Iris pigment epithelial cell (primary cell): Measurements from ENCODE around the genes TRIM64, UBTFL1, HEPHL1 and PIWIL4.

GRCh38 chr11:86476054-86476599 is 101.4 kb downstream of the CCDC81 start:
- RRBS = no CpG with 5 or more reads among the region's 4 CpGs

- RRBS = no CpG with 5 or more reads among the region's 3 CpGs
Observed at GRCh38 chr11:86567323-86567732, 192.6 kb downstream of the CCDC81 start.

- RRBS = 3% methylated on average over 8 of the region's 65 CpGs
Observed at GRCh38 chr11:86671365-86672302, 128.7 kb upstream of the PRSS23 start.

GRCh38 chr11:86807697-86808504 is 7.6 kb downstream of the PRSS23 start:
- RRBS = no CpG with 5 or more reads among the region's 21 CpGs

DNA sequence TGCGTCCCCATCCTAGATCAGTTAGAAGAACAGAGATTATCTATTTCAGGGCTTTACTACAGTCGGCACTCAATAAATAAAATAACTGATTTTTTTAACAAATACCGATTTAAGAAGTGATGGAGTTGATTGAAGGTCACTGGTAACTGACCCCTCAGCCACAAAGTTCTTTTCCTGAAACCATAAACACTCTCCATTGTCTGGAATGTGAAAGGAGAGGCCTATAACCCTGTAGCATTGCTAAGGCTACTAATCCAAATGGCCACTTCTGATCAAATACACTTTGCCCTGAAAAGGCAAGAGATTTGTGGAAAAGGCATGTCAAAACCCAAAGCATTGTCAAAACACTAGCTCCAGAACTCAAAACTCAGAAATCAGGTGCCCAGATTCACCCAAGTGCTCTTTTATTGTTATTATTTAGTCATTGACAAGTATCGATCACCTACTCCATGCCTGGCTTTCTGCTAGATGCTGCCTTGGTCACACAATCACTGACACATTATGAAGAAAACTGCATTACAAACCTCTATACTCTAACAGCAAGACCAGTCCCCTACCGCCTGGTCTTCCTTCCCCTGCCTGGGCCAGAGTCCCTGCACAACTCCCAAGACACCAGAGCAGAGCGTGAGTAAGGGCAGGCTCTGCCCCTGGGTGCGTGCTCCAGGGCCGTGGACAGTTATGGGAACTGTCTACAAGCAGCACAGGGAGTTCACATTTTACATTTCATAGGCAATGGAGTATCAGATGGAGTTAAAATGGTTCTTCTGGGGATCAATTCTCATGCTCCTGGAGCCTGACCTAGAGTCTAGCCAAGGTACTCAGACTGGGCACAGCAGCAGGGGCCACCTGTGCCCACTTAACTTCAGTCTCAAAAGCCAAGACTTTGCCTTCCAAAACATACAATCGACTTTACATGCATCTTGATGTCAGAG is 6.6 kb downstream of the FZD4 start:
- RRBS = no CpG with 5 or more reads among the region's 9 CpGs

GRCh38 chr11:87000119-87000942 is 37.4 kb upstream of the TMEM135 start:
- RRBS = no CpG with 5 or more reads among the region's 2 CpGs

DNA sequence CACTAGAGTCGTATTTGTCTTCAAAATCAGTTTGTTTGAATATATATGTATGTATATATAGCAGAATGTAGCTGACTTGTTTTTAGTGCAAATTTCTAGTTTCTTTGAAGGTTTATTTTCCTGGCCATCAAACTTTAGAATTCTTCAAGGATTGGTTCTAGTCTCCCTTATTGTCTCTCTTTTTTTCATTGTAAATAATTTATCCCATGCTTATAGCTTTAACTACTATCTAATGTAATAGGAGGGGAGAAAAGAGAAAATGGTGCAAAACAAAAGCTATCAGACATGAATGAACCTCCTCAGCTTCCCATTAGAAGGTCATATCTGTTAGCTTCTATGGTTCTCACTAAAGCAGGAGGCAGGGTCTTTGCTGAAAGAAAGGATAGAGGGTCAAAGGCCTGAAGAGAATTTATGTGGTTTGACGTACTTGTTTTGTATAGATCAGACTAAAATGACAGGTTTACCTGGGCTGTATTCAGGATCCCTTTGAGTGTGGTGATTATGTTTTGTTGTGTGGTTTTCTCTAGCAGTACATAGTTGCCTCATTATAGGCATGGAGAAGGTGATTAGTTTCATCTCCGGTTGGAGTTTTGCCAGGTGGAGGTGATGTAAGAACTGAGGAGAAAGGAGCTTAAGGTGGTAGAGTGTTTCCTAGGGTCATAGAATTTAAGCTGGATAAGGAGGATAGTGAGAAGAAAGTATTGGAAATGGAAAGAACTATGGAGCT is 228.8 kb downstream of the TMEM135 start:
- RRBS = no CpG with 5 or more reads among the region's 3 CpGs

DNA sequence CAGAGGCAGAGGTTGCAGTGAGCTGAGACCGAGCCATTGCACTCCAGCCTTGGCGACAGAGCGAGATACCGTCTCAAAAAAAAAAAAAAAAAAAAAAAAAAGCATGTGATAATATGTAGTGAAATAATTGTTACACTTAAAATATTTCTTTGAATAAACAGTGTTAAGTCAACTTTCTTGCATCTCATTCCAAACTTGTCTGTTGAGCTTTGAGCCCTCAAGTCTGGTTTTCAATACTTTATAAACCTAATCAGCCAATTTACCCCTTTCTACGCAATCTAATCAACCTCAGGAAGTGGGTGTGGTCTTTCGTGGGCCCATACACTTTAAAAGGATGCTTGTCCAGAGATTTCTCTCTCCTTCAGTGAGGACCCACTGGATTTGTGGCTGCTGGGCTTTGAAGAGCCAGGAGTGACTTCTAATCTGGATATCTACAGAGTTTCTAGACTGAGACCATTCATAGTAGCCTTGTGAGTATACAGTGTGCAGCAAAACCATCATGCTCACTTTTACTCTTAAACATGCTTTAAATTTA is at the start of gene TRIM64:
Gene TRIM64, plus strand, starts transcription at position 355 of the 535 bp plus-strand sequence.
- RRBS = no CpG with 5 or more reads among the region's 6 CpGs

GRCh38 chr11:90085774-90086151 is at the start of gene UBTFL1:
UBTFL1 (plus strand) TSS chr11:90085950.
- RRBS = no CpG with 5 or more reads among the region's 3 CpGs

DNA sequence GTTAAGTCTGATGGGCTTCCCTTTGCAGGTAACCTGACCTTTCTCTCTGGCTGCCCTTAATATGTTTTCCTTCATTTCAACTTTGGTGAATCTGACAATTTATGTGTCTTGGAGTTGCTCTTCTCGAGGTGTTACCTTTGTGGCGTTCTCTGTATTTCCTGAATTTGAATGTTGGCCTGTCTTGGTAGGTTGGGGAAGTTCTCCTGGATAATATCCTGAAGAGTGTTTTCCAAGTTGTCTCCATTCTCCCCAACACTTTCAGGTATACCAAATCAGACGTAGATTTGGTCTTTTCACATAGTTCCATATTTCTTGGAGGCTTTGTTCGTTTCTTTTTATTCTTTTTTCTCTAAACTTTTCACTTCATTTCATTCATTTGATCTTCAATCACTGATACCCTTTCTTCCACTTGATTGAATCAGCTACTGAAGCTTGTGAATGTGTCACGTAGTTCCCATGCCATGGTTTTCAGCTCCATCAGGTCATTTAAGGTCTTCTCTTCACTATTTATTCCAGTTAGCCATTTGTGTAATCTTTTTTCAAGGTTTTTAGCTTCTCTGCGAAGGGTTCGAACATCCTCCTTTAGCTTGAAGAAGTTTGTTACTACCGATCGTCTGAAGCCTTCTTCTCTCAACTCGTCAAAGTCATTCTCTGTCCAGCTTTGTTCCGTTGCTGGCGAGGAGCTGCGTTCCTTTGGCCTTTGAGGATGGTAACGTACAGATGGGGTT is 20.8 kb downstream of the SLC36A4 start:
- RRBS = no CpG with 5 or more reads among the region's 14 CpGs

DNA sequence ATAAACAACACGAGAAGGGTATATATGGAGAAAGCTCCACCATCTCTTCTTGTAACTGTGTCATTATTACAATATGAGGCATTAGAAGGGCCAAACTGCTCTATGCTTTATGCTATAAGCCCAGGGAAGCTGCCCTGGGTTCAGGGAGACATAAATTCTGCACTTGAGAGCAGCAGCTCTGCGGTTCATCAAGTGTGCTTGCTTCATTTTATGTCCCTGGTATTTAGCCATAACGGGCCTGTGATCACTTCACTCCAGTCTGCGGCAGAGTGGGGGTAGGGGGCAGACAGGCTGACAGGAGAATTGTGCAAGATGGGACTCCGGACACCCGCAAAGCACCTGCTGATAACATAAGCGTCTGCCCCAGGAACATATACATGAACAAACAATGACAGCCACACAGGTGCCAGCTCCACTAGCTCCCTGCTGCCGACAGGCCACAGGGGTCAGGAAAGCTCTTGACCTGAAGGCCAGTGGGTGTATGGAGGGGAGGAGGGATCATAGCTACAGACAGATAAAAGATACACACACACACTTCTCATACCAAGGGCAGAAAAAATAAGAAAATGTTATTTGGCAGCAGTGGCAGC is 56.1 kb downstream of the SMCO4 start:
- RRBS = no CpG with 5 or more reads among the region's 8 CpGs

- RRBS = no CpG with 5 or more reads among the region's 14 CpGs
Observed at GRCh38 chr11:93537750-93538329, 5.4 kb downstream of the SMCO4 start.

DNA sequence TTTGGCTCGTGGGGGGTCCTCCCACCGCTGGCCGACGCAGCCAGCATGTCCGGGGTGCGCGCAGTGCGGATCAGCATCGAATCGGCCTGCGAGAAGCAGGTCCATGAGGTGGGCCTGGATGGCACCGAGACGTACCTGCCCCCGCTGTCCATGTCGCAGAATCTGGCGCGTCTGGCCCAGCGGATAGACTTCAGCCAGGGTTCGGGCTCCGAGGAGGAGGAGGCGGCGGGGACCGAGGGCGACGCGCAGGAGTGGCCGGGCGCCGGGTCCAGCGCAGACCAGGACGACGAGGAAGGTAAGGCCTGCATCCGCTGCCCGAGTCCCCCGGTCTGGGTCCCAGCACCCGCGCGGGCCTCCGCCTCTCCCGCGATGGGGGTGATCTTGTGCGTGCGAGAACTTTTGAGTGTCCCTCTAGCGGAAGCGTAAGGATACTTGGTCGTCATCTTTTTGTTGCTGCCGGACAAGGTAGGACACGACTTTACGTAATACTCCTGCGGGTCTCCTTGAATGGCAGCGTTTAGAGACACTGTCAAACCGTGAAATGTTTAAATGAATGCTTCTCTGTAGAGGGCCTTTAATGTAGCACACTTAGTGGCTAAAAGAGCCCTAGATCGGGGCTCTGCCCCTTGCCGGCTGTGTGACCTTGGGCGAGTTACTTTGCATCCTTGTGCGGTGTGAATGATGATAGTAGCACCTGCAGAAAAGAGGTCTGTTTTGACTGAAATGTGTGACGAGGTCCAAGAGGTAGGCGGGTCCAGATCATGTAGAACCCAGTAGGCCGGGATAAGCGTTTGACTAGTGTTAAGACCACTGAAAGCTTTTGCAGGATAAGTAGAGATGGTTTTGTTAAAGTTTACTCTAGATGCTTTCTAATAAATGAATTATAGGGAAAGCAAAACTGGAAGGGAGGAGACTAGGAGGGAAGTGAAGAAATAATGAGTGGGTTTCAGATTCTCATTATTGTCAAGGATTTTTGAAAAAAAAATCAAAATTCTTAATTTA is 688 bp downstream of the MED17 start:
- RRBS = 2% methylated on average over 11 of the region's 60 CpGs

- RRBS = no CpG with 5 or more reads among the region's 4 CpGs
Observed at GRCh38 chr11:94021223-94021666, at the start of gene HEPHL1. HEPHL1 (plus strand) TSS chr11:94021354.

DNA sequence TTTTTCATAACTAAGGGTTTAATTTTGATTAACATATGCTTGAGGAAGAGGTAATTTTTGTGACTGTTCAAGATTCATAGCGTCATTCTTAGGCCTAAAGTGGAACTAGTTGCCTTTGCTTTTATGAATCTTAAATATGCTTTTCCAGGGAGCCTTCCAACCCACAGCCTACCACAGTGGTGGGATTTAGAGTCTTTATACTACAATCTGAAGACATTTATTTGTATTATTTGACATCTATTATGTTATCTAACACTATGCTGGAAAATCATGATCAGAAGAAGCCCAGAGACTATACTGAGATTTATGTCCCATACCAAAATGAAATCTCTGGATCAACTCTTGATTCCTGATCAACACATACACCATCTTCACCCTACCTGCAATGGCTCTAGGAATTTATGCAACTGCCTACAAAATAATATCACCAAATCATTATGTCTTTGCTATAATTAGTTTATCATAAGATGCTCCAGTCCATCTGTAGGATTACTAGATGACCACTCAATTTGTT is 6.9 kb downstream of the ANKRD49 start:
- RRBS = no CpG with 5 or more reads among the region's 1 CpG

GRCh38 chr11:94513527-94514017 is 1.3 kb downstream of the C11orf97 start:
- RRBS = no CpG with 5 or more reads among the region's 4 CpGs

DNA sequence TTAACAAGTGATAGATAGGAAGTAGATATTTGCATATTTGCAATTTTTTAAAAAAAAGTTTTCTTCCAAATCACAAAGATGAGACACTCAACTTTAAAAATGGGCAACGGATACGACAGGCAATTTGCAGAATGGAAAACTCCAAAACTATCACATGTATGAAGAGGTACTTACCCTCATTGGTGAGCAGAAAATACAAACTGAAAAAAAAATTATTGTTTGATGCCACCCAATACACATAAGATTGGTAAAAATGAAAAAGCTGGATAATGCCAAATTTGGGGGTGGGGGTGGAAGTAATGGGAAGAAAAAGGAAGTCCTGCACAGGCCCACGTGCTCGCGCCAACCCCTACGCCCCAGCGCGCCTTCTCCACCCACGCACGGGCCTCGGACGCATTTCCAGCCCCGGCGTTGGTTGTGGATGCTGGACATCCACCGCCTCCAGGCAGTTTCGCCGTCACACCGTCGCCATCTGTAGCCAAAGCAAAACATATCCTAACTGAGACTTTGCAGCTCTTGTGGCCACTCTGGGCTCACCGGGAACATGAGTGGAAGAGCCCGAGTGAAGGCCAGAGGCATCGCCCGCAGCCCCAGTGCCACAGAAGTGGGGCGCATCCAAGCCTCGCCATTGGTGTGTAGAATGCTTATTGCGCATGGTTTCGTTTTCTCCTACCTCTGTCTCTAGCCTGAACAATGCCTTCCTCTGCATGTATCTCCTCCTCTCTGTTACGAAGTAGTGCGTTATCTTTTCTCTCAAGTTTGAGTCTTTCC is at the start of gene PIWIL4:
Gene PIWIL4, plus strand, starts transcription at position 394 of the 771 bp plus-strand sequence.
- RRBS = no CpG with 5 or more reads among the region's 29 CpGs

- RRBS = no CpG with 5 or more reads among the region's 11 CpGs
Observed at GRCh38 chr11:94639741-94640324, 72.7 kb downstream of the PIWIL4 start.

DNA sequence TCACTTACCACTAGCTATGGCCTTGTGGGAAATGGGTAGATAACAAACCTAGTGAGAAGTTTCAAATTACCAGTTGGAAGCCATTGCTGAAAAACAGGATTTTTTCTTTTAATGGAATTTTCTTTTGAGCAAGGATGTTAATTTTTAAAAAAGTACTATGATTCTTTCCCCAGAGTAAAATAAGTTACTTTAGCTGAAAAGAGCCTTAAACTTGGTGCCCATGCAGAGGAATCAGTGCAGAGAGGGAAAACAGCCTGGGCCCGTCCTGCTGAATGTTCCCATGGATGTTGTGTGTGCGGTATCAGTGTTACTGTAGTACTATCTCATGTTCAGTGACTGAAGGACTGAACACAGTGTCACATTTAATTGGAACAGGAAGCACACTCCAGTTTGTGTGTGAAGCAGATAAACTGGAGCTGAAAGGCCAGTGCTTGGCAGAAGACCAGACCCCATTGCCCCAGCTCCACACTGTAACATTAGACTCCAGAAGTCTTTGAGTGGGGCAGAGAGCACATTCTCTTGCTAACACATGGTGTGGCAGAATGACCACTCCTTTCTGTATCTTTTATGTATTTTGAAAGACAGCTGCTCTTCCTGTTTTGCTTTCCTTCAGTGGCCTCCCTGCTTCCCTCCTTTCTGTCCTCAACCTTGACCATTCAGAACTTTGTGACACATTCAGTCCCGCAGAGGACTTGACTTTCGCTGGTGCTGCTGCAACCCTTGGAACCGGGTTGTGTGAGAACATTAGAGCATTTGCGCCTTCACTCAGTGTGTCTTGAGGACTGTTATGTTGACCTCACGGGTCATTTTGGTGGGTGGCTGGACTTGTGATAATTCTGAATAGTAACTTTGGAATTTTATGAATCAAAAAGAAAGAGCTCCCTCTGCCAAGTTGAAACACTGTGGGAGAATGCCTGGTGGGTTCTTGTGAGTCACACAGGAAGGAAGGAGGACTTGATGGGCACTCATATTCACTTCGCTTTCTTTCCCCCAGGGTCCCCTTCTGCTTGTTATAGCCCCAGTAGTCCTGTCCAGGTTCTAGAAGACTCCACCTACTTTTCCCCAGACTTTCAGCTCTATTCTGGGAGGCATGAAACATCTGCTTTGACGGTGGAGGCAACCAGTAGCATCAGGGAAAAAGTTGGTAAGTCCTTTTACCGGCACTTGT is 26.2 kb downstream of the AMOTL1 start:
- RRBS = no CpG with 5 or more reads among the region's 10 CpGs